Right cardiac atrium (tissue), 1 donor: ENCODE measurements around a stretch of chr2.

DNA sequence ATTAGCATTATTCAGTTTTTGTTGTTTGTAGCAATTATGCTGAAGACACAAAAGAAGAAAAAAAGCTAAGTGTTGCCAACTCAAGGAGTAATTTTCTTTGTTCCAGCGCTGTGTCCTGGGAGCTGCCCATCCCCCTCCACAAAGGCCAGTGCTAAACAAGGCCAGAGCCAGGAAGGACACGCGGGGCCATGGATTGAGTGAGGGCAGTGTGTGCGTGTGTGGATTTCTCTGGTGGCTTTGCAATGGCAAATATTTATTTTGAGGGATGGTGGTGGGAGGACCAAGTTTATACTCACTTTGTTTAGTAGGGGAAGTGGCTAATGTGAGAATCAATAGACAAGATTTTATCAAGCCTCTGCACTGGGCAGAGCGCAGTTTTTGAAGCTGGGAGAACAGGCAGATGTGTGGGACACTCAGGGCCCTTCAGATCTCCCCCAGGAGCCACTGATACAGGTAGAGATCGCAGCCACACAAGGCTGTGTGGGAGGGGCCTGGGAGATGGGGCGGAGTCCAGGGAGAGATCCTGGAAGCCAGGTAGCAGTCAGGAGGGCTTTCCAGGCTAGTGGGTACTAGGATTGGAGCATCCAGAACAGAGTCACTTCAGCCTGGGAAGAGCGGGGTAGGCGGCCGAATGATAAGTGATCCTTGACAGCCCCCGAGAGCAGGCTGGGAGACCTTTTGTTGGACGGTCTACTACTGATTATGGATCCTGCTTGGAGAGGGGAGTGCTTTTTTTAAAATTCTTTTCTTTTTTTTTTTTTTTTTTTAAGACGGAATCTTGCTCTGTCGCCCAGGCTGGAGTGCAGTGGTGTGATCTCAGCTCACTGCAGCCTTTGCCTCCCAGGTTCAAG, 11.6 kb downstream of the AGAP1 start:
- PRO-cap, result no peak

- PRO-cap, result no peak
These were observed 172.4 kb downstream of the AGAP1 start for GRCh38 chr2:235666262-235666532.

DNA sequence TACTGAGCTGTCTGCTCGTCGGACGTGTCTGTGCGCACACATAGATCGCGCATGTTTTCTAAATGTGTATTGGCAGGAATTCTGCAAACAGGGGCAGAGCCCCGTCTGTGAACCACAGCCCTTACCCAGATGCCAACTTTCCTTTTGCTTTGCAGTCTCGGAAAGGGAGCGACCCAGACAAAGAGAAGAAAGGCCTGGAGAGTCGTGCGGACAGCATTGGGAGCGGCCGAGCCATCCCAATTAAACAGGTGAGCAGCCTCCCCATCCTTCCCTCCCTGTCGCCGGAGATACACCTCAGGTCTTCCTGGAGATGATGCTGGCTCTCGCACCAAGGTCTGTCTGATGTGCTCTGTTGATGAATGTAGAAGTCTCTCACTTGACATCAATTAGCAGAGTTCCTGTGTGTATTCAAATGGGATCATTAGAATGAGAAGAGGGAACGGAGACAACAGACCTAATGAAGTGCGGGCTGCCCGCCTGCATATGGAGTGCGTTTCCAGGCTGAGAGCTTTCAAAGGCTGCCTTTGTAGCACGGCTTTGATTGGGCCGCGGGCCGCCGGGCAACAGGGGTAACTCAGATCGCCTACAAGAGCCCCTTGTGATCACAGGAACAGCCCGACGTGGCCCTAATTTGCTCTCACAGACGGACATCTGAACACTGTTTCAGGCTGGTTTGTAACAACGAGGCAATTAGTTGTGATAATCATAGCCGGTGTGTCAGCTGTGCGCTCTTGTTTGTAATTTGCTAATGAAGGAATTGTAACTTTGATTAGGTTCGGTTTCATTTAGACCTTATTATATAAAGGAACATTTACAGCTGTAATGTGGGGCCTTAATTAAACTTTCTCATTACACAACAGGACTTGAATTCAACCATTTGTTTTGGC, 313.5 kb downstream of the AGAP1 start:
- PRO-cap, result no peak

DNA sequence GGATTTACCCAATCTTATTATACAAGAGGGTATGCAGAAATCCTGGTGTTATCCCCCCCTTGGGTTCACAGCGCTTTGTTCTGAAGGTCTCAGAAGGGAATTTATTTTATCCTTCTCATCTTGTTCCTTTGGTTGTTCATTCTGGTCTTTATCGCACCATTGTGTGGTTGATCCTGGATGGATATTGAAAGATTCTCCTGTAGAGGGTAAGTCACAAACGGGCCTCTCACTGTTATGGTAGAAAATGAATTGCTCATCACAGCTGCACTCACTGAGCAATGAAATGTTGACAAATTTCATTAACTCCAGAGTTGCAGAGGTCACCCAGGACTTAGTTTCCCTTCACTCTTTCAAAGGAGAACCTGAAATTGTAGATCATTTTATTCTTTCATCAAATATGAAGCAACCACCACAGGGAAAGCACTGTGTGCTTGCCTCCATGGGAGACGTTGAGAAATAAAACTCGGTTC, 193.7 kb downstream of the GBX2 start:
- PRO-cap, result no peak

GRCh38 chr2:236261398-236261621, 2.9 kb downstream of the ASB18 start:
- PRO-cap, result no peak

GRCh38 chr2:236536770-236537401, 29.6 kb upstream of the IQCA1 start:
- PRO-cap, result no peak

- PRO-cap, result no peak
These were observed 23.9 kb upstream of the ACKR3 start for GRCh38 chr2:236545737-236546207.

- PRO-cap, result bidirectional peak, plus-strand start at chr2:236688603, minus-strand start at chr2:236688379
These were observed 118.6 kb downstream of the ACKR3 start for GRCh38 chr2:236688083-236688807.

GRCh38 chr2:236732700-236733123, 163.1 kb downstream of the ACKR3 start:
- PRO-cap, result no peak

DNA sequence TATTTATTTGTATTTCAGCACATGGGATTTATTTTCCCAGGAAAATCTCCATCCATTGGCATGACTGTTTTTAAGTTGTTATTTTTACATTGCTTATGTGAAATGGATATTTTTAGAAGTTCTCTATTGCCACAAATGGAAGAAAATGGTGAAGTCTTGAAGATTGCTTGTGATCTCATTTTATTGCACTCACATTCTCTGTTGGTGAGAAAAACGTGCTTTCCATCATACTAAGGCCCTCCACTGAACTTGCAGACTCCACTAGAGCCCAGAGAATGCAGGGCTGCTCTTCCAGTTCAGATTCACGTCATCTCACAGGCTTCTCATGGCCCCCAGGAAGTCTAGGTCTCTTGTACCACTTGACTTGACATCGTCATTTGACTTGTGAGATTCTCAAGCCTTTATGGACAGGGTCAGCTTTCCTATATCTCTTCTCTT, 254.8 kb upstream of the COPS8 start:
- PRO-cap, result no peak

DNA sequence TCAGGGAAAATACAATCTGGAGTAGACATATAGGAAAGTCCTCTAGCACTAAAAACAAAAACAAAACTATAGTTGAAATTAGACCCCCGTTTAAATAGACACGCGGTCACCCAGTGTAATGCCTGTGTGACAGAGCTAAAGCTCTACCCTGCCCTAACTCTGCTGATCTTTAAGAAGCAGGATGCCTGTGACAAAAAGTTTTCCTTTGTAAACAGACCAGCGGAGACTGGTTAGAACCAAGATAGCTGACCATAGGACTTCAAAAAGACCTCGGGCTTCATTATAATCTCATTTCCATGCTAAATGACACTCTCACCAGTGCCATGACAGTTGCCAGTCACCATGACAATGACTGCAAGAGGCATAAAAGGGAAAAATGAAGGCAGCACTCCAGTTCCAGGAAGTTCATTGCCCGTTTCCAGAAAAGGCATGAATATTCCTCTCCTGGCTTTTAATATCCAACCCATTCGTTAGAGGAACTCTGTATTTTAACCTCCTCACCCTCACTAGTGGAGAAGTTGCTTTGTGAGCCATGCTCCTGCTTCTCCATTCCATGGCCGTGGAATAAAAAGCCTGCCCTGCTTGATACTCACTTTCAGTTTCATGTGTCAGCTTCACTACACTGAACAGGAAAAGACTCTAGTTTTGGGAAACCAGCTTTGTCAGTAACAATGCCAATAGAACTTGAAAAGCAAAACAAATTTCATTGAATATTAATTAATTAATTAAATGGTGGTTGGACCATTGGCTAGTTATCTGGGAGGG, 157.1 kb upstream of the COPS8 start:
- PRO-cap, result no peak

DNA sequence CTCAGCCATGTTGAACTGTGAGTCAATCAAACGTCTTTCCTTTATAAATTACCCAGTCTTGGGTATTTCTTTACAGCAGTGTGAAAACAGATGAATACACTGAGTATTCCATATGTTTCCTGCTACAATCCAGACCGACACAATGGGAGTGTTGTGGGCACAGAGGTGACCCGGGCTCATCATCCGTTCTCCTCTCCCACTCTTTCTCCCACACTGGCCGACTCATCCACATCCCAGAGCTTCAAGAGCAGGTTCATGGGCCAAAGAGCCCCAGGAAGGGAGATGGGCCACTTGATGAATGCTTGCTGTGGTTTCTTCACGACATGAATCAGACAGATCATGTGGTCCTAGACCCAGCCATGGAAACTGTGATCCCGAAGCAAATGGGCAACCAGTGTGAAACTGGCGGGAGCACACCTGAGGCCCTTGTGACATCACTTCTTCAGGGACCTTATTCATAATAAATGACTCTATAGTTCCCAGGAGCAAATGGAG, 4.1 kb upstream of the COPS8 start:
- PRO-cap, result no peak

DNA sequence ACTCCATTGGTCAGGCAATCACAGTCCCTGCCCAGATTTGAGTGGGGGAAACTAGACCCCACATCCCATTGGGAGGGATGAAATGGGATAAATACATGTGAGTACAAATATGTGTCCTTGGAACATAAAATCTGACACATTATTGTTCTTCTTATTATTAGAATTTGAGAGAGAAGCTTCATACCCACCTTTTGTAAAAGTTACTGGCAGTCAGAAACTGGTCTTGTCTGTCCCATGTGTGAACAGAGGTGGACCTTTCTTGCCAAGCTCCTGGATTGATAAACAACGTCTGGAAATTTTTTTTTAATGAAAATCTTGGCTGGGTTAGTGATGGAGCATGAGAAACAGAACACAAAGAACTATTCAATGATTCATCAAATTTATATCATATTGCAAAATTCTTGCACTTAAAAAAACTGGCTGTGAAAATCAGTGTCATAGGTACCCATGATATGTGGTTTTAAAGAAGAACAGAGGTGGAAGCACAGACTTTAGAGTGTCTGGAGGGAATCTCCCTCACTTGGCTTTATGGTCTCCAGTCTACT, 57.9 kb downstream of the COPS8 start:
- PRO-cap, result no peak

DNA sequence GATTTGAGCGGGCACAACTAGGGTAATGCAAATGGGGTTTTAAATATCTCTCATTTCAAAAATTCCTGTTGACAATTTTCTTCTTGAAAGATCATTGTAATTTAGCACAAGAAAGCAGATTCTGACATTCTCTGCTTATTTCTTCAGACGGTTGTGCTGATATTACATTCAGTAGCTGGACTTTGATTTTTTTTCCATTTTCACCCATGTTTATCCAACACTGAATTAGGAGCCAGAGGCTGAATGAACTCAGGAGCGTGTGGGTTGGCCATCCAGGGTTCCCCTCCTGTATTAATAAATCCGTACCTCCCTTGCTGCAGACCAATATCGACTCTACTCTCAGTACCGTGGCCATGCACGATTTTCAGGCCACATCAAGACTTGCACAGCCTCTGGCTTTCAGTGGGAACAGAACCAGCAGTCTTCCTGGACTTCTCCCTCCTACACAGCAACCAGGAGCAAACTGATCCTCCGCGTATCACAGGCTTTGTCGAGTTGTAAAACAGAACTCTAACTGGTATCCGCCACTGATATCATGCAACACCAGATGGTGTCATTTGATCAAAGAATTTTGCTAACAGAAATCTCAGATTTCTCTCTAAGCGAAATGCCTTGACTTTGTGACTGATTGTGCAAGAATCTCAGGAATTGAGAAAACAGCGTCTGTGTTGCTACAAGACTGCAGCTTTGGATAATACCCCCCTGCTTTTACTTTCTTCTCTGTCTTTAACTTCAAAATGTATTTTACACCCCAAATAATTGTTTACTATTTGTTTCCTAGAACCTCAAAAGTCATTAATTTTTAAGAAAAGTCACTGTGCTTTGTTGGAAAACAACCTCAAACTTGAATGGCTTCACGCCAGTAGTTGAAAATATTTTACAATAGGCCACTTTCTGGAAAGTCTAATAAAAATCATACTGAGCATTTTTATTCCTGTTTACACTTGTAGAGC, 85.7 kb downstream of the COPS8 start:
- PRO-cap, result no peak

DNA sequence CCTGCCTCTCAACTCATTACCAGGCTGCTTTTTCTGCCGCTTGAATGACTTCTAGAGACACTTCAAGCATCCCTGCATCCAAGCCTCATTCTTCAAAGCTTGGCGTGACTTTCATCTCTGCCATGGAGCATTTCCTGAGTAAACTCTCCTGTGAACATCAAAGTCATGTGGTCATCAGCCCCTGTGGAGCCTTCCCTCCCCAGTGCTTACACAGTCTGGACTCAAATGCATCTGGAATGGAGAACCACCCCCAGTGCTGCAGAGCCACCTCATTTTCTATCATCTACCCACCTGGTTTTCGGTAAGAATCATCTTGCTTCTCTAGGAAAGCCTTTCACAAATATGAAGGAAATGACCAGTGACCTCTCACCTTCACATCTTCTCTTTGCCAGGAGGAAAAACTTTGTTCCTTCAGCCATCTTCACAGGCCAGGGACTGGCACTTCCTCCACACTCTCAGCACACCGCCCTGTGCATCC, 116.5 kb downstream of the COL6A3 start:
- PRO-cap, result no peak

DNA sequence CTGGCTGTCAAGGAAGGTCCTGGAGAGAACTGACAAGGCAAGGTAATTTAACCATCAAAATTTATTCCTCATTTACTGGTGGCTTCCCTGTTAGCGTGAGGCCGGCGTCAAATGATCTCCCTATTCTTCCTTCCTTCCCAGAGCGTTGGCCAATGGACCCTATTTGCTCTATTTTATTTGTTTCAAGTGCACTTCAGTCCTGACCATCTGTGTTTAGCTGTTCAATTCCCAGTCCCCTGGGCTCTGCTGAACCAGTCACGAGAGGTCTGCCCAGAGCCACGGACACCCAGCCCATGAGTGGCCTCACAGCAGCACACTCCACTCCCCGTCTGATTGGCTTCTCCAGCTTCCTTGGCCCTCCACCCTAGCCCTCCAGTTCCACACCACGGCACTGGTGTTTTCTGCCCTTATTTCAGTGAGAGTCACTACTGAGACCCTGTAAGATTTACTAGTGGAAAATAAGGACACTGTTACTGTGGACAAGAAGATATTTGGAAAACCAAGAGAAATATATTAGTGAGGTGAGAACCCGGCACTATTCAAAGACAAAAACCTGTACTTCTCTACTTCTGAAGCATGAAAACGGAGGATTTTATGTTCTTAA, 86.7 kb downstream of the COL6A3 start:
- PRO-cap, result no peak

- PRO-cap, result no peak
These were observed 54.9 kb downstream of the COL6A3 start for GRCh38 chr2:237358982-237359629.

DNA sequence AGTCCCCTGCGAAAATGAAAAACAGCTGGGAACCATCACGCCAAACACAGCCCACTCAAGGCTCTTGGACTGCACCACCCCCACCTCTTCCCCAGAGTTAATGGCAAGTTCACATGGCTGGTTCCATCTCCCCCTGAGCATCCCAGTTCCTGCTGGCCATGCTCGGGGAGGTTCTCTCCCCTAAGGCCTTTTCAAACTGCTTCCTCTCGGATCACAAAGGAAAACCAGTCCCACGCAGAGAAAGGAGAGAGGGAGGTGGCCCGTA, 35.1 kb upstream of the MLPH start:
- PRO-cap, result no peak

DNA sequence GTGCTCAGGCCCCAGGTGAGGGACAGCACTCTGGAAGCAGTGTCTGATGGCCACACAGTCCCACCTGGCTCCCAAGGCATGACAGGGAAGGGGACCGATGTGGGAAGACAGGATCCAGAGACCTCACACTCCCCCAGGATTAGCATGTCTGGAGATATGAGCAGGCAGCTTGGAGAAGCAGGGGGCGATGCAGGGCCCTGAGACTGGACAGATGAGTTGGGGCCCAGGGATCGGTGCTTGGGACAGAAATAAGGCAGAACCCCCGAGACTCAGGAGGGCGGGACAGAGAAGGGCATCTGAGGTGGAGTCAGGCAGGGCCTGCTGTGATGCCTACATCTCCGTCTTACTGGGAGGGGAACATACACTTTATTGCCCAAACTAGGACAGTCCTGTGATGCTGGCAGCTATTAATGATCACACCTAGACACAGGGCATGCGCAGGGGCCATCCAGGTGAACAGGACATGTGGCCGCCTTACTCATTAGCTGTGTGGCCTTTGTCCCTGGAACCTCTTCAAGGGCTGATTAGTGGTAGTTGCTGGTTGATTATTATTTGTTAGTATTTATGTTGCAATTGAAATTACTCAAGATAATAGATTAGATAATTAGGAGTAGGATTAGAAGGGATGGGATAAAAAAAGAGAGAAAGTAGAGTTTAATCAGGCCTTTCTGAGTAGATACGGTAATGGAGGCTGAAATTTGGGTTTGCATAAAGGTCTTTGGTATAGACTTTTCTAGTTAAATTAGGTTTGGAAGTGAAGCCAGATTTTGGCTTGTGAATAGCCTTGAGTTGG, 33.2 kb downstream of the MLPH start:
- PRO-cap, result no peak

GRCh38 chr2:237542279-237542601, 24.1 kb upstream of the PRLH start:
- PRO-cap, result no peak